Sigmoid colon (tissue), 4 donors: ENCODE measurements around a stretch of chr1.

GRCh38 chr1:7960065-7960652, 1.4 kb upstream of the PARK7 start:
- PRO-cap: no peak
- RAMPAGE, long total RNA, 4 experiments: no peak in any of the 4 experiments

DNA sequence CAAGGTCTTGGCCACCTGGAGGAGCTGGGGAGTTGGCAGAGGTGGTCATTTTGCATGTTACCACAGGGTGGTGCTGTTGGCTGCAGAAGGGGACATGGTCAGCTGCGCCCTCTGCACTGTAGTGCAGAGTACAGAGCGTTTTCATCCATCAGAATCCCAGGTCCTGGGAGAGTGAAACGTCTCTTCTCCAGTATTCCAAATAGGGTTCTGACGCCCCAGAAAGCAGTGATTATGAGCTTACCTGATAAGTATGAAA, 13.8 kb downstream of the PARK7 start:
- PRO-cap: no peak
- RAMPAGE, long total RNA, 4 experiments: no peak in any of the 4 experiments

- PRO-cap: no peak
- RAMPAGE, long total RNA, 4 experiments: no peak in any of the 4 experiments
Observed at GRCh38 chr1:8090033-8090471, 63.9 kb upstream of the ERRFI1 start.

DNA sequence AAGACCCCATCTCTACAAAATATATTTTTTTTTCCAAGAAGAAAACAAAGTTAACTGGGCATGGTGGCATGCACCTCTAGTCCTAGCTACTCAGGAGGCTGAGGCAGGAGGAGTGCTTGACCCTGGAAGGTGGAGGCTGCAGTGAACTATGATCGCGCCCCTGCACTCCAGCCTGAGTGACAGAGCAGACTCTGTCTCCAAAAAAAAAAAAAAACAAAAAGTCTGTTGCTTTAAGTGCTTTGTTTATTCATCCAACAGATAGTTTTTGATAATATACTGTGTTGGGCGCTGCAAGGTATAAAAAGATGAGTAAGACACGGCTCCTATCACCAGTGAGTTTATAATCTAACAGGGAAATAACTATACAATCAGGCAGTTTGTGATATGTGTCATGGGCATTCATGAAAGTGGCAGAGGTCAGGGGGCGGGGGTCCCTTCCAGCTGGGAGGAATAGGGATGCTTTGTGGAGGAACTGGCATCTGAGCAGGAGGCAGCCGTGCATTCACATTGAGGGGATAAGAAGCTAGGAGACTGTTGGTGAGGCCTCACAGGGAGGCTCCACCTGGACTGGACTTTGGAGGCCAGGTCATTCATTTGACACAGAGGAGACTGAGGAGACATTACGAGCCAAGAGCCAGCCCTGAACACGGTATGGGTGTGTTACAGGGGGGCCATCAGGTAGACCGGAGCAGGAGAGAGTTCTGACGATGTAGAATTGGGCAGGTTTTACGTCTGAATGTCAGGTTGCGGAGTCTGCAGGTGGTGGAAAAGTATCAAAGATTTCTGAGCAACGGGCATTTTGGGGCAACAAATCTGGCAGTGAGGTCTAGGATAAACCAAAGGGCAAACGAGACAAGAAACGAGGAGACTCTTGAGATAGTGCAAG, 67.4 kb upstream of the ERRFI1 start:
- PRO-cap: no peak
- RAMPAGE, long total RNA, 4 experiments: no peak in any of the 4 experiments

DNA sequence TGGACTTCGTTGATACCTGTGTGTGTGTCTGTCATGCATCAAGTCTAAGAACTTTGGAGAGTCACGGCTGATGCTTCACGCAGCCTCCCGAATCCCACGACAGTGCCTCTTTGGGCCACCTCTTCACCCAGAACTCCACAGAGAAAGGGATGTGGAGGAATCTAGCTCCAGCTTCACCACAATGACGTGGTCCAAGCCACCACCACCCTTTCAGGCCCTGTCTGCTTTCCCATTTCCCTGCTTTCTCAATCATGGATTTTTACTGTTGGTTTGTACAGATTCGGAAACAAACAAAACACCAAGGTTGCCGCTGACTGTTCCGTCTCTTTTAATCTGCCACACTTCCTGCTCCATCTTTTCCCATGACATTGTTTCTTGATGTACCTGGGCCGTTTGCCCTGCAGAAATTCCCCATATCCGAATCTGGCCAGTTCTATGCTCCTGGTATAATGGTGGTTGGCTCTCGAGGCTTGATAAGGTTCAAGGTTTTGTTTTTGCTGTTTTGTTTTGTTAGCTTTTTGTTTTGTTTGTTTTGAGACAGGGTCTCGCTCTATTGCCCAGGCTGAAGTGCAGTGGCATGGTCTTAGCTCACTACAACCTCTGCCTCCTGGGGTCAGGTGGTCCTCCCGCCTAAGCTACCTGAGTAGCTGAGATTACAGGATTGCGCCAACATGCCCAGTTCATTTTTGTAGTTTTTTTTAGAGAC, 108.9 kb upstream of the ERRFI1 start:
- PRO-cap: no peak
- RAMPAGE, long total RNA, 4 experiments: no peak in any of the 4 experiments

- PRO-cap: no peak
- RAMPAGE, long total RNA, 4 experiments: no peak in any of the 4 experiments
Observed at GRCh38 chr1:8155475-8155902, 129.4 kb upstream of the ERRFI1 start.

GRCh38 chr1:8352386-8352876, 34.5 kb downstream of the SLC45A1 start:
- PRO-cap: no peak
- RAMPAGE, long total RNA, 4 experiments: no peak in any of the 4 experiments

- PRO-cap: no peak
- RAMPAGE, long total RNA, 4 experiments: no peak in any of the 4 experiments
Observed at GRCh38 chr1:8362200-8363436, 44.7 kb downstream of the SLC45A1 start.

DNA sequence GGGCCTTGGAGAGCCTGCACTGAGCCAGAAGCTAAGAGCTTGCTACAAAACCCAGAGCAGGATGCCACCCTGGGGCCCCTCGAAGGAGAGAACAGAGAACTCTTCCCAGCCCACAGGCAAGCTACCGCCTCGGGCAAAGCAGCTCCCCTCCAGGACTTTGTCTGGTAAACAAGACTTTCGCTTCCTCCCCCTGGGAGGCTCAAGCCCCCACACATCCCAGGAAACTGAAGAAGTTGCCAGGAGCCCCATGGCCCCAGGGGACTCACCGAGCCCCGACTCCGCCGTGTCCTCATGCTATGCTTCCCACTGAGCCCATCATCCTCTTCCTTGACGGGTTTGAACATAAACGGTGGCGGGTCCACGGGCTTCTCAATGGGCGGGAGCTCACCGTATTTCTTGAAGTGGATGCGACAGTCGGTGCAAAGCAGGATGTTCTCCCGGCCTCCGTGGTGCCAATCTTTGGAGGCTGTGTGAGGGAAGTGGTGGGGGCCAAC, 45.9 kb downstream of the SLC45A1 start:
- PRO-cap: no peak
- RAMPAGE, long total RNA, 4 experiments: no peak in any of the 4 experiments

DNA sequence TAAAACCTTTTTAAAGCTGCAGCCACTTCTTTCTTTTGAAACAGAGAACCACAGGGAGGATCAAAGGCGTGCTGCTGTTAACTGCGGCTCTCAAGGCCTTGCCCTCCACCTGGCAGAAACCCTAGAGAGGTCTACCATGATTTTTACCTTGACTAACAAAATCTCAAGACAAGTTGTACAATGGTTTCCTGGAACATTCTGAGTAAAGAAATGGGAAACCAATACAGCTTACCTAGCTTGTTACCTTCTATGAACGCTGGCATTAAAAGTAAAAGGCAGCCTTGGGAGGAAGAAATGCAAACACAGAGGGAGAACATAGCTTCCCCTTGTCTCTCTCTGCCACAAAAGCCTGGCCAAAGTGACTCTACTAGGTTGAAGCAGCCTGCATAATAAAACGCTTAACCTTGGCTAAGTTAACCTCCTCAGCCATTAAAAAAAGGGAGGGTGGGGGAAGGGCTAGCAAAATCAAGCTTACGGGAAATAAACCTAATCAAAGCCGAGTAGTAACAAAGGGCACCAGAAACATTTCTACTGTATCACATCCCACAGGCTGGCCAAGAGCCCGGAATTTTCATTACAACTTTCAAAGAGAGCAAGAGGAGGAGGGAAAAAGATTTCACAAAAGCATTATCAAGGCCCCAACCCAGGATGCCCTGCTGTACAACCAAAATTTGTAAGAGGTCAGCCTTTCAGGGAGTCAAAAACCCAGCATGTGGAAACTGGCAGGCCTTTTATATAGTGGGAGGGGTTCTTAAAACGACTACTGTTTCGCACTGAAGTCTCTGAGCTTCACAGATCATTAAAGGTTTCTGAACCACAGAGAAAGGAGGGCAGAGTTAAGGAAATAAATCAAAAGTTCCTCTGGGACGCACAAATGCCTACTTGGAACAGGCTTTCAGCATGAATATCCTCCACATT, 90.1 kb downstream of the SLC45A1 start:
- PRO-cap: no peak
- RAMPAGE, long total RNA, 4 experiments: no peak in any of the 4 experiments

DNA sequence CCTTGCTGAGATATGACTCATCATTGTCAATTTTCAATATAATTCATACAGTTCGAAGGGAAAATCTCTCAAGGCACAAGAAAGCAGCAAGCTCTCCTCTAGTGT, 106.4 kb downstream of the SLC45A1 start:
- PRO-cap: no peak
- RAMPAGE, long total RNA, 4 experiments: no peak in any of the 4 experiments

- PRO-cap: no peak
- RAMPAGE, long total RNA, 4 experiments: no peak in any of the 4 experiments
Observed at GRCh38 chr1:8525598-8526455, 207.9 kb downstream of the SLC45A1 start.

DNA sequence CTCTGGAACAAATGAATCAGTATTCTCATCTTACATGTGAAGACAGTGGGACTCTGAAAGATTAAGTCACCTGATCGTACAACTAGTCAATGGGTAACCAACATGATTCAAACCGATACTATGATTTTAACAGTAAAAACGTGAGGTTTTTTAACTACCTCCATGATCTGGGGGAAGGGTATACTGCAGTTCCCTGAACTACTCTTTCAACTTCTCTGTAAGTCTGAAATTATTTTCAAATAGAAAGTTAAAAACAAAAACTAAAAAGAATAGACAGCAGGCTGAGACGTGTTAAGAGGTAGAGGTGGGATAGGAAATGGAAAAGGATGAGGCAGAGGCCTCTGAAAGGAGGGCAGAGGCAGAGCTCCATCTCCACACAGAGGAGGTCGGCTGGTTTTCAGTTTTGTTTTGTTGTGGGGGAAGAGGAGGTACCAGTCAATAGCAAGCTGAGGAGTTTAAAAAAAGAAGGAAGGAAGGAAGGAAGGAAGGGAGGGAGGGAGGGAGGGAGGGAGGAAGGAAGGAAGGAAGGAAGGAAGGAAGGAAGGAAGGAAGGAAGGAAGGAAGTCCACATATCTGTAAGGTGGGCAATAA, 213.2 kb downstream of the RERE start:
- PRO-cap: no peak
- RAMPAGE, long total RNA, 4 experiments: no peak in any of the 4 experiments

GRCh38 chr1:8663800-8664594, 153.4 kb downstream of the RERE start:
- PRO-cap: no peak
- RAMPAGE, long total RNA, 4 experiments: no peak in any of the 4 experiments

GRCh38 chr1:8702745-8703938, 114.3 kb downstream of the RERE start:
- PRO-cap: unidirectional peak, minus-strand start at chr1:8703366
- RAMPAGE, long total RNA, 4 experiments: start-site peak on the minus strand in 1 of 4 experiments, at chr1:8703186-8703256 at its widest, 23 reads per replicate

DNA sequence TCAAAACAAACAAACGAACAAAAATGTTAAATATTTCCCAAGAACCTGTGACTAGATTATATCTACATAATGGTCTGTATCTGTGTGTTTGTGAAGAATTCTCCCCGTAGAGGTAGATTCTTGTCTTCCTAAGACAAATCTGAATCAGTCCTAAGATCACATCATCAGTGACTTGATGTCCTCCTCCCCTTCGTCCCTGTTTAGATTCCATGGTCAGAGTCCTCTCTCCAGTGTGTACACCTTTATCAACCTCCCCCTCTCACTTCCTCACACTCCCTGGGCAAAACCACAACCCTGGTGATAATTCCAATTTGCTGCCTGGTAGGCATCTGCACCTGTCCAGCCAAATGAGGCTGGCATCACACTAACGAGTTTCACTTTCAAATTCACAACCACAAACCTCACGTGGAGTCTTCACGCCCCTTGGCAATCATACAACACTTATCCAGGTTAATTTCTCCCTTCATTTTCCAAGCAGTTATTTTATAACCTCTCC, 12.0 kb upstream of the RERE start:
- PRO-cap: no peak
- RAMPAGE, long total RNA, 4 experiments: no peak in any of the 4 experiments

DNA sequence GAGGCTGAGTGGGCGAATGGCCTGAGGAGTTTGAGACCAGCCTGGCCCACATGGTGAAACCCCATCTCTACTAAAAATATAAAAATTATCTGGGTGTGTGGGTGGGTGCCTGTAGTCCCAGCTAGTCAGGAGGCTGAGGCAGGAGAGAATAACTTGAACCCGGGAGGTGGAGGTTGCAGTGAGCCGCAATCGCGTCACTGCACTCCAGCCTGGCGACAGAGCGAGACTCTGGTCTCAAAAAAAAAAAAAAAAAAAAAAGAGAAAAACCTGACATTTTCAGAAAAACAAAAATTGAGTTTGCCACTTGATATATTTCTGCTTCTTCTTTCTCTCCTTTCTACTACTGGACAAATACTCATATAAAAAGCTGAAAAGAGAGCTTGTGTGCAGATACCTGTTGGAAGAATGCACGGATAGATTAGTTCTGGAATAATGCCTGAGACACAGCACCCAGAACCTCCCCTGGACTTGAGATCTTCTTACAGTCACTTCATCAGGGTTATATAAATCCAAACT, 24.4 kb downstream of the CA6 start:
- PRO-cap: no peak
- RAMPAGE, long total RNA, 4 experiments: no peak in any of the 4 experiments

DNA sequence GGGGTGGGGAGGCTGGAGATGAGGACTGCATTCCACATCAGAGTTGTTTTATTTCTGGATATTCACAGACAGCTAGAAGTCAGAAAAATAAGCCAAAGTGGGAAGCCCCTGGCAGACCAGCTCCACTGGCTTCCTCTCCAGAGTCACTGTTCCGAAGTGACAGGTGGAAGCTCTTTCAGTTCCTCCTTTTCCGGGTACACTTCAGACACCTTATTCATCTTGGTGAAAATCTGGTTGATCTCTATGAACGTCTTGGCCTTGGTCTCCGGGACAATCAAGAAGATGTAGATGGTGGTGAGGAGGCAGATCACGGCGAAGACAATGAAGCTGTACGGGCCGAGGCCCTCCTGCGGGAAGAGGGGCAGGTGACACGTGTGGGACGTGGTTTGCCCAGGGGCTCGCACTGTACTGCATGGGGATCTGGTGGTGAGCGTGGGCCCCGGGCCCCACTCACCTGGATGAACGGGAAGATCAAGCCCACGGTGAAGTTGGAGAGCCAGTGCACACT, 11.3 kb upstream of the SLC2A7 start:
- PRO-cap: no peak
- RAMPAGE, long total RNA, 4 experiments: no peak in any of the 4 experiments

DNA sequence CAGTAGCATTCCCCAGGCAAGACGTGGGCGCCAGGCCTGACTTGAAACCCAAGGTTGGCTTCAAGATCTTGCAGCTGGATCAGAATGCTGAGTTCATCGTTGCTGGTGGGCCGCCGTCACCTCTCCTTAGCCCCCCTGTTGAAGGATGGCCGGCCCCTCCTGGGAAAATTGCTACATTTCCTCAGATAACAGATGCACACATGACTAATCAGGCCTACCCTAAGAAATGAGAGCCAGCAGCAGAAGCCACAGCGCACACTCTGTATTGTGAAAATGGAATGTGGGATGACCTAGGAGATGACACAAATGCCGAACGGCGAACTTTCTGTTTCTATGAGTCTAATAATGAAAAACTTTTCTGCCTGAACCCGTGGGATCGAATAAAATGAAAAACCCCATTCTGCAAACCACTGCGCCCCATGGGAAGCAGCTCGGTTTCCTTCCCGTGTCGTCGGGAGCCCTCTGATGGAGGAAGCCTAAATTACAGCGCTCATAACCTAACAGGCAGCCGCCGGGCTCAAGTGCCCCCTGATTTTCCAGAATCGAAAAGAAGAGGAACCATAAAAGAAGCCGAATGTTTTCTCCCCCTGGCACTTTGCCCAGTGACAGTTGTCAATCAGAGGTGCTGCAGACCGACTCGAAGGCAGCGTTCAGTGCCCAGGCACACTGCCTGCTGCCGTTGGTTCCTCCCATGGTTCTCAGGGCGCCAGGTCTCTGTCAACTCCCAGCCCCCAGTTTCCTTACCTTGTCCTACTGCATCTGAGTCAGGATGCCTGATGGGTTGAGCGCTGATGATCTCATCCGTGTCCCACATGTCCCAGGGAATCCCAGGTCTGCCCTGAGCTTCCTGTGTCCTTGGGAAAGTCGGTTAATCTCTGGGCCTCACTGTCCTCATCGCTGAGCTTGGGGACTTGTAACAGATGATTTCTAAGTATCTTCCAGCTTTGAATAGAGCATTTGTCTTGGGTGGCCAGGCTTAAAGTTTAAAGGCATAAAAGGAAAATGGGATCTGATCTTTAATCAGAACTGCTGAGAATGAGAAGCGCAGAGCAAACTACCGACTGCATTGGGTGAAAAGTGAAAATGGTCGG, 38.1 kb upstream of the H6PD start:
- PRO-cap: no peak
- RAMPAGE, long total RNA, 4 experiments: no peak in any of the 4 experiments

DNA sequence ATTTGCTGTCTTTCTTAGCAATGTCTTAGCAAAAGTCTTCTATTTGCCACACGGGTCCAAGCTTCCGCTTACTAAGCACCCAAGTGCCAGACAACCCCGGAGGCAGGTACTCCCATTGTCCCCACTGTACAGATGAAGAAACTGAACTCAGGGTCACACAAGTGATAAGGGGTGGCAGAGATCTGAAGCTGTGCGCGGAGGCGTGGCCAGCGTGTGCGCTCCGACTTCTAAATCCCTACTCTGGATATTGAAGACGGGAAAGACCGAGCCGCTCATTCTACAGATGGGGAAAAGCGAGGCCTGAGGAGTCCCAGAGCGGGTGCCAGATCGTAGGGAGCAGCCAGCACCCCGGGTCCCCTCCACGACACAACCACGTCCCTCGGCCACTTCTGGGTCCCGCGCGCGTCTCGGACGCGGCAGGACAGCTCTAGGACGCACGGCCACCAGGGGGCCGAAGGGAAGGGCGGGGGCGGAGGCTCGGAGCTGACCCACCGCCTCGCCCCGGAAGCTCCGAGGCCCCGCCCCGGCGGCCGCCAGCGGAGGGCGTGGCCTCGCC, 346 bp upstream of the H6PD start:
- PRO-cap: unidirectional peak, minus-strand start at position 242 of the sequence; bidirectional peak, plus-strand start outside the sequence, minus-strand start at position 445 of the sequence
- RAMPAGE, long total RNA, 4 experiments: no peak in any of the 4 experiments